Bronchus fibroblast of lung (primary cell): ENCODE data around the genes ITSN1, ATP5PO and RCAN1.

DNA sequence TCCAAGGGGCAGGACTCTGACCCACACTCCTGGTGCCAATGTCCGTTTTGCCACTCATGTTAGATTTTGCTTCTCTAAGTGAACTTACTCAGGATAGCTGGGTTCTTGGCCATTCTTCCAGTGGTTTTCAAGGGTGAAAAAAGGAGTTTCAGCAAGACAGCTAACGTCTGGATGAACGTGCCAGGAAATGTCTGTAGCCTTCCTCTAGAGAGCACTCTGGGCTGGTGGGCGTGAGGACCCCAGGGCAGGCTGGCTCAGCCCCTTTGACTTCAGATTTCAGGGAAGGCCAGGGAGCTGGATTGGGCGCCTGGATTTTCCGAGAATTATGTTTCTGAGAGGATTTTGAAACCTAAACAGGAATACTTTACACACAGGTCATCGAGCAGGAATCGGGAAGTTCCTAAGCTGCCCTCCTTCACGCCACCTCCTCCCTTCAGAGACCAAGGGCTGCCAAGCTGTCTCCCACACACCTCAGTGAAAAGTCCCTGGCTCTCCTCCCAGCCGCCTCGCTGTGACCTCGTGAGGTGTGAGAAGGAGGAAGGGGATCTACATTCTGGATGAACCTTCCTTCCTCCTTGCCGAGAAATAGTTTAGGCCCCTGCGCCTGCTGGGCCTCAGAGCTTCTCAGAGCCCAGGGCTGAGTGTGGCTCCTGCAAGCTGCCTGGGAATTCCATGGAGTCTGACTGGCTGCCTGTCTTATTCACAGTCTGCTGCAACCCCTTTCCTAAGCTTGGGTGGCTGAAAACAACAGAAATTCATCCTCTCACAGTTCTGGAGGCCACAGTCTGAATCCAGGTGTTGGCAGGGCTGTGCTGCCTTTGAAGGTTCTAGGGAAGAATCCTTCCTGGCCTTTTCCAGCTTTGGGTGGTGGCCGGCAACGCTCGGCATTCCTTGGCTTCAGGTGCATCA lies 38.6 kb downstream of the EVA1C start:
- RAMPAGE, long total RNA = no peak

DNA sequence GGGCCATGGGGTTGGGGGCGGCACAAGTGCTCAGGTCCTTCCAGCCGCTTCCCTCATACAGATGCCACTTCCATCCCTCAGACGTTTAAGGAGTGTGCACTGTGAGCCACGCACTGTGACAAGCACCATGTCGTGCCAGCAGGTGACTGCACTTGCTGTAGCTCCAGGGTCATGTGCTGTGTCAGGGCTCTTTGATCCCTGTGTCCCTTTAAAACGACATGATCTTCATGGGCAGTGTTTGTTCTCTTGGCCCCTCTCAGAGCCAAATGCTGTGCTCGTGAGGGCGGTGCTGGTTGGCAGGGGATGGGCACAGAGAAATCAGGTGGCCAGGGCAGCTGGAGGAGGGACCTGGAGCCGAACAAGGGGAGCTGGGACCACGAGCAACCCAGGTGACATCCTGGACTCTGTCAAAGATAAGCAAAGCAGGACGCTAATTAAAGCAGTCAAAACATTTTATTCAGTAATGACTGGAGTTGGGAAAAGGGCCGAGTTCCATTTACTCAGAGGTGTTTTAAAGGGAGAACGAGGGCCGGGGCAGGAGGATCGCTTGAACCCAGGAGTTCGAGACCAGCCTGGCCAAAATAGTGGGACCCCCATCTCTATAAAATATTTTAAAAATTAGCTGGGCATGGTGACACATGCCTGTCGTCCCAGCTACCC lies 20.0 kb downstream of the IL10RB start:
- RAMPAGE, long total RNA = no peak

DNA sequence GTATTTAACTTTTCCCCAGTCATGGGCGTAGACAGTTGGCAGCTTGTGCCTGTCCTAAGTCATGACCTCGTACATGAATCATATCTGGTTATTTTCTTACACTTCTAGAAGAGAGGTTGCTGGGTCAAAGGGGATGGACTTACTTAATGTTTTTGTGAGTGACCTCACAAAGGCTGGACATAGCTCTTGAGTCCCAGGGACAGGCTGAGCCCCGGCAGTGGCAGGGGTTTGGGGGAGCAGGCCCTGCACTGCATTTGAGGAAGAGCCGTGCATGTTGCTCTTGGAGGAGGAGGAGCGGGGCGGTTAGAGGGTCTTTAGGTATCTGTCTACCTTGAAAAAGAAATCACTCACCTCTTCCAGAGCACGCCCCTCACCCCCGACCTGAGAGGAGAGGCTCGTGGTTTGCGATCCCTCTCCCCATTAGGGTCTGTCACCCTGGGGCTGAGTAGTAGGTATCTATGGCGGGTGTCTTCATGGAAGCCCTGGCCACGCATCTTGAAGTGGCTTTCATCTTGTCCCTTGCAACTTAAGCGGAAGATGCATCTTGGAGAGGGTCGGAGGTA lies 16.5 kb downstream of the IFNGR2 start:
- RAMPAGE, long total RNA = no peak

DNA sequence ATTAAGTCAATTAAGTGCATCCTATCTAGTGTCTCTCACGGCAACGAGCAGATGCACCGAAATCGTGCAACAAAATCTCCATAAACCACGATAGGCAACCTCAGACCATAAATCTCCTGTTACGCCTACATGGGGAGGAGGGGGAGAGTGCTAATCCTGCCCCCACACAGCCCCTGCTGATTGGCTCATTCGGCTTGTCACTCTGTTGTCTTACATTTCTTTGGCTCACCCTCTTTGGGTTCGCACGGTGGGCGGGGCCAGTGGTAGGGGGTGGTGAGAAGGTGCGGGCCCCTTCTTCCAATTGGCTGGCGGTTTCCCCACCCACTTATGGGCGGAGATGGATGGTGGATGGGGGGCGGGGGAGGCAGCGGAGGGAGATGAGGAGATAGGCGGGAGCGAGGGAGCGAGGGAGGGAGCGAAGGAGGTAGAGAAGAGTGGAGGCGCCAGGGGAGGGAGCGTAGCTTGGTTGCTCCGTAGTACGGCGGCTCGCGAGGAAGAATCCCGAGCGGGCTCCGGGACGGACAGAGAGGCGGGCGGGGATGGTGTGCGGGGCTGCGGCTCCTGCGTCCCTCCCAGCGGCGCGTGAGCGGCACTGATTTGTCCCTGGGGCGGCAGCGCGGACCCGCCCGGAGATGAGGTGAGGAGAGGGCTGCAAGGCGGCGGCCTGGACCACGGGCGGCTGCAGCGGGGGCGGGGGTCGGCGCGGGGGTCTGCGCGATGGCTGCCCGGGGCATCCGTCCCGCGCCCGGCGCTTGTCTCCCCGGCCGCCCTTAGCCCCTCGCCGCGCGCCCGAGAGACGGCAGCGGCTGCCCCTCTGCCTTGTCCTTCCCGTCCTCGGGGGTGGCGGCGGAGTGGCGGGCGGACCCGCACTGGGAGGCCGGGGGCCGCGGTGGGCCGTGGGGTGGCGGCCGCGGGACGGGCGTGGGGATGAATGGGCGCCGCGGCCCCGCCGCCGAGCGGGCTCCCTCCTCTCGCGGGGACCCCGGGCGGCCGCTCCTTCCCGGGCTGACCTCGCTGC lies at the start of gene ITSN1:
TSS of gene ITSN1 (plus strand) at position 425 of the 1,018 bp plus-strand sequence.
- RAMPAGE, long total RNA = no peak

DNA sequence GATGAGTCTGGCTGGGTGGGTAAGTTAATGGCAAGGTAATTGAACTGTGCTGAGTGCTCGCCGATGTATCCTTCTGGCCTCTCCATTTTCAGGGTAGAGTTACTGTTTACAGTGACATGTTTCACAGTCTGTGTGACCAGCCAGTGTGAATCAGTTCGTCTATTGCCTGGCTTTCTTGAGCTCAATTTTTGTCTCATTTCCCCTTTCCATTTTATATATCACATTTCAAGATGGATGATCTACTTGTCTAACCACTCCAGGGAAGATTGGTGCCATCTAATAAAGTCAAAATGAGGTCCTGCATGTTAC lies 44.1 kb downstream of the ITSN1 start:
- RAMPAGE, long total RNA = no peak

DNA sequence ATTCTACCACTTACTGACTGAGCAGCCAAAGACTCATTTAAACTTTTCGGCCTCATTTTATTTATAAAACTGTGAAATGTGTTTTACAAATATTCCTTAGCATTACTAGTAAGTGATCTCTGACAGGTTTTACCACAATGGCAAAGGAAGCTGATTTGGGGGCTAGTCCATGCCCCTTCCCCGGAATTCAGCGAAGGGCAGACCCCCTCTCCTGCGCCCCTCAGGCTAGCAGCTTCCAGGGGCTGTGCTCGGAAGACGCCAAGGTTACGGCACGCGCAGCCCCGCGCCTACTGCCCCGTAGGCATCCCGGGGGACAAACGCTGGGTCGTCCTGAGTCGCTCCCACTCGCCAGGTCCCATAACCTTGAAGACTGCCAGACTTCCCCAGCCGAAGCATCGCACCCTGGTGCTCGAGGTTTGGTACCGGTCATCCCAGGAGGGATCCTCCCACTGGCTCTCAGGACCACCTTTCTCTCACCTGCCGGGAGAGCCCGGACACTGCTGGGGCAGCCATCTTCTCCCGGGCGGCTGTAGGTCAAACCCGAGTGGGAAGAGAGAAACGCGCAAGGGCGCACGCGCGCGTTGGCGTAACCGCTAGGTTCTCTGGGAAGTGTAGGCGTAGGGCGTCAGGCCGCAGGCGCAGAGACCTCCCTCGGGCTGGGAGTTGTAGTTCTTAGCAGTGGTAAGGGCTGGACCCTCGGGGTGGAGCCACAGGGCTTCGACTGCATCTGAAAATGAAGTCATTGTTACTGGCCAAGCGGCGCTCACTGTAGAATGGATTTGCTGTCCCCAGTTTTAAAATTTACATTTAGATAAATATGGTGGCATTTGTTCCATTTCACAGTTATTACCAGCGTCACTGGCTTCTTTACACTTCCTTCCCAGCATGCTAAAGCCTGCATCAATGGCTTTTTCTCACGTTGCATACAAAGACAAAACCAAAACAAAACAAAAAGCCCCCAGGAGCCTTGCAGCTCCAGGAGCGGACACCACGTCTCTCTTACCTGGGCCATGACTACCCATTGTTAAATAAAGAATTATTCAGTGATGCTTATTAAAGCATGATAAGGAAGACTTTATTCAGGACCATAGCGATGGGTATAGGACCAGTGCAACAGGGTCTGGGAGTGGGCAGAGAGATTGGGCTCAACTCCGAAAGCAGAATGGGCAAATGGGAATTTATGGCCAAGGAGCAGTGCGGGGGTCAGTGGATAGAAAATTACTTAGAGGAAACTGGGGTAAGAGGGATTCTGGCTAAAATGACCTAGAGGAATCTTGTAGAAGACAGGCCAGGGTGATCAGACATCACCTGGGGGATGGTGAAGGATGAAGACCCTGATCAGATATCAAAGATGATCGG lies at the start of gene ATP5PO:
TSS of gene ATP5PO (minus strand) at position 554 of the 1,359 bp plus-strand sequence.
- RAMPAGE, long total RNA = start-site peak on the minus strand centred at position 537 of the sequence, 35 bp wide, 3,111 and 1,364 reads in 2 replicates

DNA sequence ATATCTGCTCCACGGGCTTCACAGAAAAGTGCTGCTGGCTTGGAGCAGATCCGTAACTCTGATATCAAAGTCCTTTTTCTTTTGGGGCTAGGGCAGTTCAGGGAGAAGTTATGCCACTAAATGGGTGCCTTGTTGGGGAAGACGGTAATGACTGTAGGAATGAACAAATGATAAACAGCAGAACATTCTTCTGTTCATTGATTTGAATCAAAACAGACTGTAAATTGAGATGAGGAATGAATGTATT lies 8.9 kb upstream of the ATP5PO start:
- RAMPAGE, long total RNA = no peak

DNA sequence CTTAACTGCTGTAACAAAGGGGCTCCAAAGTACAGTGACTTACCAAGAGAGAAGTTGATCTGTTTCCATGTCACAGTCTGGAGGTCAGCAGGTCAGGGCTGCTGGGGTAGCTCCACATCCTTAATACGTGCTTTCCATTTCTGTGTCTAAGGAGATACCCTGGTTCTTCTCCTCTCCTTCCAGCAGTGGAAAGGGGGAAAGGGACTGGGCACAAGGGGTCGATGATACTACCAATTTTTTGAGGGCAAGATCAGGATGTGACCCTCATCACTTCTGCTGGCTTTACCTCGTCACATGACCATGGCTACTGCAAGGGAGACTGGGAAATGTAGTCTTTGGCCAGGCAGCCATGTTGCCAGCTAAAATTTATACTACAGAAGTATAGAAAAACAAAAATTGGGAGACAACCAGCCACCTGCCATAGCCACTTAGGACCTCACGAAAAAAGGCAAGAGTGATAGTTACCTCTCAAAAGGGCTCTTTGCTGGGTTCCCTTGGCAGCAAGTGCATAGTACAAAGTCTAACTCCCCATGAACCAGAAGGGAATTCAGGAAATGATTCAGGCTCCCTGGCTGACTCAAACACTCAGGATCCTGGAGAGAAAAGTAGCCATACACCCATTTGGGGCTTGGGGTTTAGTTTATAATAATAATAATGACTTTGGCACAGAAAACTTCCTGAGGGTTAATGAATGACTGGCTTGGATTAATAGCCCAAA lies 52.7 kb upstream of the ATP5PO start:
- RAMPAGE, long total RNA = no peak

- RAMPAGE, long total RNA = no peak
These were observed 54.7 kb downstream of the MRPS6 start for GRCh38 chr21:34128010-34128590.

GRCh38 chr21:34180479-34181506 lies 107.4 kb downstream of the MRPS6 start:
- RAMPAGE, long total RNA = no peak

DNA sequence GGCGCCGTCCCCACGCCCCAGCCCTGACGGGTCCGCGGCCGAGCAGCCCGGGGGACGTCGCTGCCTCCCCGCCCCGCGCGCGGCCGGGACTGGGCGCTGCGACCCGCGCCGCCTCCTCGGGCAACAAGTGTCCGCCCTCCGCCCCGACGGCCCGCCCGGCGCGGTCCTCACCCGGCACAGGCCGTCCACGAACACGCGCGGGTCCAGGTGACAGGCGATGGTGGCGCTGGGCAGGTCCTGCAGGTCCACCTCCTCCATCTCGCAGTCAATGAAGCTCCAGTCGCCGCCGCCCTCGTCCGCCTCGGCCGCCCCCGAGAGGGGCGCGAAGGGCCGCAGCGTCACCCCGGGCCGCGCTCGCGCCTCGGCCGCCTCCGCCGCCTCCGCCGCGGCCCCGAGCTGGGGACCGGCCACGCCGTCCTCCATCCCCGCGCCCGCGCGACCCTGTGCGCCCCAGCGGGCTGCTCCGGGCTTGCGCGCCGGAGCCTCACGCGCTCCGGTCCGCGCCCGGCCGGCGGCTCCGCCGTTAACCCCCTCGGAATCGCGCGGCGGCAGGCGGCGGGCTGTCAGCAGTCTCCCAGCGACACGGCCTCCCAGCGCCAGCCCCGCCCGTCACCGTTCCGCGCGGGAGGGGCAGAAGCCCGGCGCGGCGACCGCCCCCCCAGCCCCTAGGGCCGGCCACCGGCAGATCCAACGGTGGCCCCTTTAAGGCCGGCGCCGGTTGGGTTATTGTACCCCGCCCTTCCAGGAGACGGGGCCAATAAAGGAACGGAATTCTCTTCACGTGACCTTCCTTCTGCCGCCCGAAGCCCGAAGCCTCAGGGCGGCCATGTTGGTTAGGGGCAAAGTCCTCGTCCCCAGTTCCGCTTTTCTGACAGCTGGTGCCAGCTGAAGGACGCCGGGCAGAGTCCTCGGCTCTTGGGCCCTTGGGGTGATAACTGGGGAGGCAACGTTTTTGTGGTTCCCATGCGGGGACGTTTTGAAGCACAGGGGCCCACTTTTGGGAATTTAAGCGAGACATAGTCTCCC lies at the start of gene RCAN1:
TSS of gene RCAN1 (minus strand) at position 525 of the 1,026 bp plus-strand sequence.
- RAMPAGE, long total RNA = no peak

GRCh38 chr21:34796779-34797431 lies 128.1 kb downstream of the CLIC6 start:
- RAMPAGE, long total RNA = no peak

GRCh38 chr21:34807330-34807913 lies 138.6 kb downstream of the CLIC6 start:
- RAMPAGE, long total RNA = no peak

- RAMPAGE, long total RNA = no peak
These were observed 139.3 kb downstream of the CLIC6 start for GRCh38 chr21:34807914-34808697.

DNA sequence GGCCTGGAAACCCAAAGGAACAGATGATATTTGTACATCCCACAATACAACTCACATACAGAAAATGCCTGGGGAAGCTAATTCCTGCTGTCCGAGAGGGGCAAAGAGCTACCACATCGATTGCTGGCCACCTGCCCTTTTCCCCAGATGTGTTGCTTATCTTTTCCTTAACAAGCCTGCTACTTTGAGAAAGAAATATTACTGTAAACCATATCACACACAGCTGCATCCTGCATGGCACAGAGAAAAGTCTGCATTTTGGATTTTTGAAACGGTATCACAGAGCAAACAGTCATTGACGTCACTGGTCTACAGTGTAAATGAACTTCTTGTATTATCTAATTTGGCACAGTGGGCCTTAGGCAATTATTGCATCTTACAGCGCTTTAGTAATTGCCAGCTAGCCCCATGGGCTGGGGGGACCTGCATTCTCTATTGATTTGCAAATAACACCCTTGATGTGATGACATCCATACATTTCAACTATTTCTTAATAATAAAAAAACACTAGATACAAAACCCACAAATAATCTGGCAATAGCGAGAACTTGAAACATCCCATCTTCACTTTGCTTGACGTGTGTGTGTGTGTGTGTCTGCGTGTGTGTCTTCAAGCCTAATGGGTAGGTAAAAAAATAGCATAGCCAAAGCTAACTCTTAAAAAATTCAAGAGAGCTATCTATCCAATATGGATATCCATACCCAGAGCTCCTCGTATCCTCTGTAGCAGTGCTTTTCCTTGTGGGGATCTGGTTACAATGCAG lies 164.8 kb downstream of the CLIC6 start:
- RAMPAGE, long total RNA = no peak

- RAMPAGE, long total RNA = no peak
These were observed 166.4 kb downstream of the RUNX1 start for GRCh38 chr21:34882424-34883428.

DNA sequence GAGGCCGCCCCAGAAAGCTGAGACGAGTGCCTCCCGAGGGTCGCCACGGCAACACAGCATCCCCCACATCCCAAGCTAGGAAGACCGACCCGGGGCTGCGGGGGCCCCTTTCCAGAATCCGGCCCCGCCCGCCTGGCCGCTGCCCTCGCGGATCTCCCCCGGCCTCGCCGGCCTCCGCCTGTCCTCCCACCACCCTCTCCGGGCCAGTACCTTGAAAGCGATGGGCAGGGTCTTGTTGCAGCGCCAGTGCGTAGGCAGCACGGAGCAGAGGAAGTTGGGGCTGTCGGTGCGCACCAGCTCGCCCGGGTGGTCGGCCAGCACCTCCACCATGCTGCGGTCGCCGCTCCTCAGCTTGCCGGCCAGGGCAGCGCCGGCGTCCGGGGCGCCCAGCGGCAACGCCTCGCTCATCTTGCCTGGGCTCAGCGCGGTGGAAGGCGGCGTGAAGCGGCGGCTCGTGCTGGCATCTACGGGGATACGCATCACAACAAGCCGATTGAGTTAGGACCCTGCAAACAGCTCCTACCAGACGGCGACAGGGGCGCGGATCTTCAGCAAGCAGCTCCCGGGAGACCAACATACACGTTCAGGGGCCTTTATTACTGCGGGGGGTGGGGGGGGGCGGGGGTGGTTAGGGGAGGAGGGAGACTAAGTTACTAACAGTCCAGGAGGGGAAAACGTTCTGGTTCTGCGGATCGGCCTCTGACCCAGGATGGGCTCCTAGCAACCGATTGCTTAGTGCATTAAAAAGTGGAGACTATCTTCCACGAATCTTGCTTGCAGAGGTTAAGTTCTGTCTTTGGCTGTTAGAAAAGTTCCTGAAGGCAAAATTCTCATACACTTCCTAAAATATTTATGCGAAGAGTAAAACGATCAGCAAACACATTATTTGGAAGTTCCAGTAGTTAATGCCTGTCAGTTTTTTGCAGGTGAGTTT lies 162.2 kb downstream of the RUNX1 start:
- RAMPAGE, long total RNA = no peak

DNA sequence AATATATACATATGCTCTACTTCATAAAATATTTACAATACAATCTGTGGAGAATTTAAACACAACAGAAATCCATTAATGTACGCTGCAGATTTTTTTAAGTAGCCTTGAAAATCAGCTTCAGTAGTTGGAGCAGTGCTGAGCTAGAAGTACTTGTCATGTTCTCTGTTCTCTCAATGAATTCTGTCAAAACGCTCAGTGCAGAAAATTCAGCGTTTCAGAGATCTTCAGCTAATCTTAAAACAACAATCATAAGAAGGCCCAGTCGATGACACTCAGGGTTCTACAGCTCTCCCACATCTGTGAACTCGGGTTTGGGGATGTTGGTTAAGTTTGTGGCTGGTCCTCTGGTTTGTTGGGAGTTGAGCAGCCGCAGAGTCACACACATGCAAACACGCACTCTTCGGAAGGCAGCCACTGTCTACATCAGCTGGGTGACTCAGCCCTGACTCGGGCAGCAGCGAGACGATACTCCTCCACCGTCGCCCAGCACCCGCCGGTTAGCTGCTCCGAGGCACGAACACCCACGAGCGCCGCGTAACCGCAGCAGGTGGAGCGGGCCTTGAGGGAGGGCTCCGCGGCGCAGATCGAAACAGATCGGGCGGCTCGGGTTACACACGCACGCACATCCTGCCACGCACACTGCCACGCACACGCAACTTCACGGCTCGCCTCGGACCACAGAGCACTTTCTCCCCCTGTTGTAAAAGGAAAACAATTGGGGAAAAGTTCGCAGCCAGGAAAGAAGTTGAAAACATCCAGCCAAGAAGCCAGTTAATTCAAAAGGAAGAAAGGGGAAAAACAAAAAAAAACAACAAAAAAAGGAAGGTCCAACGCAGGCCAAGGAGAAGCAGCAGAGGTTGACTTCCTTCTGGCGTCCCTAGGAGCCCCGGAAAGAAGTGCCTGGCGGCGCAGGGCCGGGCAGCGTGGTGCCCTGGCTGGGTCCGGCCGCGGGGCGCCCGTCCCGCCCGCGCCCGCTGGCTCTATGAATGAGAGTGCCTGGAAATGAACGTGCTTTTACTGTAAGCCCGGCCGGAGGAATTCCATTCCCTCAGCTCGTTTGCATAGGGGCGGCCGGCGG lies 161.1 kb downstream of the RUNX1 start:
- RAMPAGE, long total RNA = no peak

DNA sequence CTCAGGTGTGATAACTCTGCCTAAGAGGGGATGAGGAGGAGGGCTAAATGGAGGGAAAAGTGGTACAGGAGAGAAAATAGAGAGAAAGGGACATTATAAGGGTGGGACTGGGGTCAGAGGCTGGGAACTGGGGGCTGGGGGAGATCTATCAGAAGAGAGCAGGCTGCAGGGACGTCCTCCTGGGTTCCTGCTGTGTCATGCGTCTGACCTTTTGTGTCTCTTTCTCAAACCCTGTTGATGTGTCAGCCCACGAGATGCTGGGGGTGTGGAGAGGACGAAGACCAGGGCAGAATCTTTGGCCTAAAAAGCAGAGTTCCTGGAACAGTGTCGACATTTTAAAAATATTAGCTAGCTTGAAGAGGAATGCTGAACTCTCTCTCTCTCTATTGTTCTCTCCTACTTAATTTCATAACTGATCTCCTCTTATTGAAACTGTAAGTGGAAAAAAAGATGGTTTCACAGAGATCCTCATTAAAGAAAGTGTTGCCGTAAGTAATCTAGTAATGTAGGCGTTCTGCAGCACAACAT lies 52.8 kb downstream of the RUNX1 start:
- RAMPAGE, long total RNA = no peak

DNA sequence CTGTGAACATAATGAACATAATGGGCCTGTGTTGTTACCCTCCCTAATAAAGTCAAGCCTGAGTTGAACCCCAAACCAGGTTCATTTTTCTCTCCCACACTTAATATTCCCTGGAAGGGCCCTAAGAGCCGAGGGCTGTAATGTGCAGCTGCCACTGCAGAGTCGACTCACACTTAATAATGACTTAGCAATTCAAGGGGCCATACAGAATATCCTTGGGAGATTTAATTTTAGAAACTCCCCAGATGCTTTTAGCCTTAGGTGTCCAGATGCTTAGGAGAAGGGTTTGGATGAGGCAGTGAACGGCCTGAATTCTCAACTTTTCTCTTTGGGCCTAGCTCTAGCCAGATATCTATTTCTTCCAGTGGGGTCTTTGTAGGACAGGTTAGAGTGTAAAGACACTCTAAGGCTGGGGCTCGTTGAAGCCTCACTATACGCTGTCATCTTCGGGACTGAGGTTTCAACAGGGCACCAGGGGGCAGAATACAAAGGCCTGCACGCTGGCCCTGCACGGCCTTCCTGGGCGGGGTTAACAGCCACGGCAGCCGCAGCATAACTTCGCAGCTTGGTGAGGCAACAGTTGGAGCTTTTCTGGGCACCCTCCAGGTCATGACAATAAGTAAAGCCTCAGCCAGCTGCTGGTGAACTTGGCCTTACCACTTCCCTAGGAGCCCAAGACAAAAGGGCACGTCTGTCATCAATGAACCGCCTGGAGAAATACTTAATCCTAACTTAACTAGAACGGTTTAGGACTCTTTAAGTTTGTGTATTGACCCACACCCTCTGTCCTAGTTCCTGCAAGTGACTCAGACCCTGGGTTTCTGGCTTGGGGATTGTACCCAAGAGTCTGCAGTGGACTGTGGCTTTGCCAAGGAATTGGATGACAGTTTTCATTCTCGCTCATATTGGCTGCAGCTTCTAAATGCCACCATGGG lies 2.1 kb upstream of the RUNX1 start:
- RAMPAGE, long total RNA = no peak